Vein endothelial cell (primary cell): ENCODE measurements around the genes DNAJC9, CHCHD1 and KAT6B.

DNA sequence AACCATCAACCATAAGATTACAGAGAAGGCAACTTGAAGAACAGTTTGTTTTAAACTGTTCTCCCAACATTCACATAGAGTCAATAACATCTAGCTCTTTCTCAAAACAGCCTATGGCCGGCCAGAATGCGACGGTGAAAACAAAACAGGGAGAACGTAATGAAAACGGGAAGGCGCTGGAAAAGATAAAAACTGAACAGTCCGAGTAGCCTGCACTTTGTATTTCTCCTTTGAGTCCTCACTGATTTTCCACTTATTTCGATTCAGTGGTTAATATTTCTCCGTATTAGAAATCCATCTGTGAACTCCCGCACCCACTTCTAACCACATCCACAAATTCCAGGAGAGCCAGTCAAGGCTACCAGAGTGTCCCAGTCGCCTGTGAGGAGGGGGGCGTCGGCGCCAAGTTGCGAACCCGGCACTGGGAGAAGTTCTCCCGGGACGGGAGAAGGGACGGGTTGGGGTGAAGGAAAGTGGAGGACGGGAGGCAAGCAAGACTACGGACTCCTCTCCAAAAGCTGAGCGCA, 500 bp downstream of the MICU1 start:
- CAGE, long polyA plus RNA = no peak

- CAGE, long polyA plus RNA = no peak
Measured at GRCh38 chr10:72679645-72680187, 12.2 kb upstream of the MCU start.

DNA sequence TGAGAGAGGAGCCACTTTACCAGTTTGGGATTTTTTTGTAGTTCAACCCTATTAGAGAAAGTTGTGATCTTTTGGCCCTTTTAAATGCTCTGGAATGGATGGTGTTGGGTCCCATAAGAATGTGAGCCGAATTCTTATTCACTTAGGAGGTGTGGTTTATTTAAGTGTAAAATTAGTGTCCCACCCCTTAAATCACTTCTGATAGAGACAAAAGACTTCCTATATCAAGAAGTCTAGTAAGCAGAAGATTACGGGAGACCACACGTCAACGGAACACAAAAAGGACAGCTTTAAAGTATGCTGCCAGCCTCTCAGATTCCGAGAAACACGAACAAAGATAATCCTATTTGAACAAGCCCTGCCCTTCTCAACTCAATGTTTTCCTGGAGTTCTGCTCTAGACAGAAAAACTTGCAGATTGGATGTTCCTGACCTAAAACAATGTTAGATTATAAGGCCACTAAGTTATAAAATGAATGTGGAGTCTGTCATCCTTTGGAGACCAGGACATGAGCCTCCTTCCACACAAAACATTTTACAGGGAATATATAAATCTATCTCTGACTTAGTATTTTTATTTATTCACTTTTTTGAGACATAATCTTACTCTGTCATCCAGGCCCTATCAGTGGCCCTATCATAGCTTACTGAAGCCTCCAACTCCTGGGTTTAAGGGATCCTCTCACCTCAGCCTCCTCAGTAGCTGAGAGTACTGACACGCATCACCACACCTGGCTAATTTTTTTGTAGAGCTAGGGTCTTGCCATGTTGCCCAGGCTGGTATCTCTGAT, 4.8 kb upstream of the MCU start:
- CAGE, long polyA plus RNA = no peak

DNA sequence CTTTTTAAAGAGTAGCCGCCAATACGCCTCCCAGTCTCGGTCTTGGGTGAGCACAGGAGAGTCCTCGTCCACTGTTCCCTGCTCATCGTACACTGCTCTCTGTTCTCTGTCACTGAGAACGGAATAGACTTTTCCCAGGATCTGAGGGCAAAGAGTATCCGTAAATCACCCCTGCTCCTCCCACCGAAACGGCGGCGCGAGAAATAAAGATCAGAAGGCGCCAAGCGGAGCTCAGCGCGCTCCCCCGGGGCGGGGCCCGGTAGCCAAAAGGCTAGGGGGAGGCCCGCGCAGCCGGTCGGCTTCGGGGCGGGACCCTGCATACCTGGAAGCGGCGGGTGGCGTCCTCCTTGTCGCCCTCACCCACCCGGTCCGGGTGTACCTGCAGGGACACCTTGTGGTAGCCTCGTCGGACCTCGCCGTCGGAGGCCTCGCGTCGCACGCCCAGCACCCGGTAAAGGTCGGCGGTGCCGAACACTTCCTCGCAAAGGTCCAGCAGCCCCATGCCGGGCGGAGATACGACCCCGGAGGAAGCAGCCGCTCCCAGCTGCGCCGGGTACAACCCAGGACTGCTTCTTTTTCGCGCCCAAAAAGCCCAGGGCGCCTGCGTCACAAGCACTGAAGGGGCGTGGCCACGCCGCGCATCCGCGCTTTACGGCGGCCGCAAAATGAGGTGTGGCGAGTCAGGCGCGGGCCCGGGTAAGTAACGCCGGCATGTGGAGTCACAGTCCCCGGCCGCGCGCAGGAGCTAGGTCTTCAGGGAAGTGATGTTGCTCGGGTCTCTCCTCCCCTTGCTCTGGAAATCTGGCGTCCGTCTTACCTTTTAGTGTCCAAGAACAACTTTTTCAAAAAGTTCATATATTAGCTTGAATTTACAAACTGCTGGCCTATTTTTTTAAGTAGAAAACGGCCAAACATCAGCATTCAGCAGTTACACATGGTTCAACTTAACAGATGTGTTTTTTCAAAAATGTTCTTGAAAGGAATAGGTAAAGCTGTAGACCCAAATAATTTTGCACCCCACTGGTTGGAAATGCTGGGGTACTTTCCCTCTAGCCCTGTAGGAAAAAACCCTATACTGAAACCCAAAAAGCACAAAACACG, at the start of gene DNAJC9:
Gene DNAJC9 (minus strand): TSS at position 568 of the 1,101 bp plus-strand sequence.
- CAGE, long polyA plus RNA = no peak

GRCh38 chr10:73490172-73490959, 5.5 kb downstream of the PPP3CB start:
- CAGE, long polyA plus RNA = no peak

- CAGE, long polyA plus RNA = no peak
Measured at GRCh38 chr10:73589433-73589995, 1.6 kb downstream of the USP54 start.

- CAGE, long polyA plus RNA = no peak
Measured at GRCh38 chr10:73644011-73644655, 2.9 kb upstream of the MYOZ1 start.

- CAGE, long polyA plus RNA = no peak
Measured at GRCh38 chr10:73646502-73647098, 5.3 kb upstream of the MYOZ1 start.

- CAGE, long polyA plus RNA = no peak
Measured at GRCh38 chr10:73650744-73651390, 5.0 kb downstream of the SYNPO2L start.

DNA sequence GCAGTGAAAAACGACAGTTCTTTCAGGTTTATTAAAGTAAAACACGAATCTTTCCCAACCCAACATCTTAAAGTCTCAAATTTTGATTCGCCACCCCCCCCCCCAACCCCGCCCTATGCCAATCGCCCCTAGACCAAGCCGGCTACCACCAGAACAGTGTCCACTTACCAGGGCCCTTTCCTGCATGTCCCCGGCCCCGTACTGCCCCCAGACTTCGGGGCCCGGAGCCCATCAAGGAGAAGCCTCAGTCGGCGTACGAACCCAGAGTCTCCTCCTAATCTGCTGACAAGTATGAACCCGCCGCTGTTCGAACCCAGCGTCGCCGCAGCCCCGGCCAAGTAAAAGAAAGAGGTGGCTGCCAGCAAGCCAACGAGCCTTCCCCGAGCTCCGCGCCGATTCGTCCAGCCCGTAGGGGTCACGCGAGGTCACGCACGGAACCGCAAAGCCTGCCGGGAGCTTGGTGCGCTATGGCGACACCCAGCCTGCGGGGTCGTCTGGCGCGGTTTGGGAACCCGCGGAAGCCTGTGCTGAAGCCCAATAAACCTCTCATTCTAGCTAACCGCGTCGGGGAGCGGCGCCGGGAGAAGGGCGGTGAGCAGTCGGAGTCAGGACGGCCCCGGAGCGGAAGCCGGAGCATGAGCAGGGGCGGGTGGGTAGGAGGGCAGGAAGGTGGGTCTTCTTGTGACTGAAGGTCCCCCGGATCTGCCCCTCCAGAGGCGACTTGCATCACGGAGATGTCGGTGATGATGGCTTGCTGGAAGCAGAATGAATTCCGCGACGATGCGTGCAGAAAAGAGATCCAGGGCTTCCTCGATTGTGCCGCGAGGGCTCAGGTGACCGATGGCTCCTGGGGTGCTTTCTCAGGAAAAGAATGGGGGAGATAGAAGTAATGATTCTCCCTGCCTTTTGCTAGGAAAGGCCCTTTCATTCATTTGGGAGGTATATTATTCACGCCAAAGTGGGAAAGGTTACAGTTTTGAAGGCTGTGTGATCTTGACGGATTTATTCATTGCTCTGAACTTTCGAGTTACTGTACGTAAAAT, at the start of gene CHCHD1:
Gene CHCHD1 (plus strand): TSS at position 440 of the 1,043 bp plus-strand sequence.
- CAGE, long polyA plus RNA = start-site peak on the plus strand centred at position 454 of the sequence, 28 bp wide, 26 and 19 reads in 2 replicates

DNA sequence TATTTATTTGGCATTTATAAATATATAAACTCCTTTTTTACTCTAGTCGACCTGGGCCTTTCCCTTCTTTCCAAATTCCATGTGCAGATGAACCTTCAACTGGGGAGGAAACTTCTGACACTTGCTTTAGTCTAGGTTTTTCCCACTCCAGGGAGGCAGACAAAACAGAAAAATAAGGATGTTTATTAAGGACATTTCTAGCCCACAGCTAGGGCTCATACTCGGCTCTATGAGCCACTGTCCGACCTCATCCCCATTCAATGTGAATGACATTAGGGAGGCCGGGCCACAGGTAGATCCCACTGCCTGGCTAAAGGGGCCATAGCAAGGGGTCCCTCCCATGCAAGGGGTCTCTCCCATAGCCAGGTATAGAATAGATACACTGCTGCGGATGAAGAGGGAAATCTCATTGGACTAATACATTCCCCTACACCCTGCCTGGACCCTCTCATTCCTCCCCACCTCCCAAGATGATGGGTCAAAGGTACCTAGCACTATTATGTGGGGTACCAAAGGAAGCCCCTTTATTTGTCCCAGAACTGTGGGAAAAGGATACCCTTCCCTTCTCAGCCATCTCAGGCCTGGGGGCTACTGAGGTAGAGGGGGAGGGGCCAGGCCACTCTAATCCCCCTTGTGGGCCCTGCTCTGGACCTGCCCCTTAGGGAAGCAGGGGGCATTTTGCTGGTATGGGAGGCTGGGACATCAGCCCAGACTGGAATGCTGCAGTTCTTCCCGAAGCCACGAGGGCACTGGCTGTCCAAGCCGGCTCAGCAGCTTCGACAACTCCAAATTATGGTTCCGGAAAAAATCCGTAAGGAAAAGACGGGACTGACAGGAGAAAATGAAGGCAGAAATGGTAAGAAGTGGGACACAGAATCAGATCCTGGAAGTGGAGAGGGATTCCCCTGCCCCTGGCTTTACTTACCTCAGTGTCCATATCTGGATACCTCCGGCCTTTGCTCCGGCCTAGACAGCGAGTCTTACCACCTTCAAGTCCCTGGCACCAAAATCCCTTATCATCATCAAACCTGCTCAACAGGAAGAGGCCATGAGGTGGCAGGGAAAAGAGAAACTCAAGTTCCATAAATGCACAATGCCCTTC, 9.3 kb downstream of the NDST2 start:
- CAGE, long polyA plus RNA = no peak

DNA sequence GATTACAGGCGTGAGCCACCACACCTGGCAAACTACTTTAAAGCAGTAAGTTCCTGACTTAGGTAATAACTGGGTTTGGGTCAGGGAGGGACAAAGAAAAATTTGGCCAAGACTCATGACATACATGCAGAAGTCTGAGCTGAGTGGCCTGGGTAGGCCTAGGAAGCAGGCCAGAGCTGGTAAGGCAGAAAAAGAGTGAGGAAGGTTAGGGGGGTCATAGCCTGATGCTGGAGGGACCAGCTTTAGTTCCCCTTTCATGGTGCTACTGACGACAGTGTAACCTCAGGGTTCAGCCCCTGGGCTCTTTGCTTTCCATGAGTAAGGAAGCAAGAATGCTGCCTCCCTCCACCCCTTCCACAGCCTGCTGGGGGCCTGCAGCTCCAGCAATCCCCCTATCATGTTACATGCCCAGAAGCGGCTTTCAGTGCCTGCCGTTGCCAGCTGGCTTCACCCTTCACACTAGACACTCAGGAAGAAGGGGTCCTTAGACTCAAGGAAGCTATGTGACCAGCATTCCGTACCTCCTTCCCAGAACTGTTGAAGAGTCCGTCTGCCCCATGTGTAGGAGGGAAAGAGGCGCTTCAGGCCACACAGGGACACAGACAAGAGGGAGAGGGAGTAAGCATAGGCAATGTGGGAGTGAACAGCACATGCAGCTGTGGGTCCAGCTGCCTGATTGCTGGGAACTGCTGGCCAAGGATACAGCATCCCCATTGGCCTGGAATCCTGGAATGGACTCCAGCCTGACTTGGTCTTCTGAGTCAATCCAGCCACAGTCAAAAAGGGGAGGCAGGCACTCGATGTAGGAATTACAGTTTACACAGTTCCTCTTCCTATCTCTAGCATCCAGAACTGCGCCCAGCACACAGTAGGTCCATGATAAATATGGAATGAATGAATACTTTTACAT, 4.2 kb upstream of the PLAU start:
- CAGE, long polyA plus RNA = no peak

- CAGE, long polyA plus RNA = no peak
Measured at GRCh38 chr10:73913524-73913942, 2.6 kb downstream of the PLAU start.

DNA sequence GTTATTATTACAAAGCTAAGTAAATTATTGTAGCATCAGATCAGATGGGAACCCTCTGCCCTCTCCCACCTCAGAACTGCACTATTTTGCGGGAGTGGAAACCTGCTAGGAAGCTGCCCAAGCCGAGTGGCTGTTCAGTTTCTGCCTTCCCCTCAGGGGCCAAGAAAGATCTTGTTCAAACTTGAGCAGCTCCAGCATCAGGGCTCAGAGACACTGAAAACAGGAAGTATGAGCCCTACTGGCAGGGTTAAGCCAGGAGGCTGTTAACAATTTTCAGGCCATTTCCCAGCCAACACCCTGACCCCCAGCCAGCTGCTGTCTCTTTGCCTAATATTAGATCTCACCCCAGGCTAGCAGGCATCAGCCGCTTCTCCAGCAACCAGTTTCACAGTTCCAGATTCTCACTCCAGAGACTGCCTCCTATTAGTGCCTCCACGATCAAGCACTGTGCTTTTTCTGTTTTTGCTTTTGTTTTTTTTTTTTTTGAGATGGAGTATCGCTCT, 9.2 kb downstream of the PLAU start:
- CAGE, long polyA plus RNA = no peak

DNA sequence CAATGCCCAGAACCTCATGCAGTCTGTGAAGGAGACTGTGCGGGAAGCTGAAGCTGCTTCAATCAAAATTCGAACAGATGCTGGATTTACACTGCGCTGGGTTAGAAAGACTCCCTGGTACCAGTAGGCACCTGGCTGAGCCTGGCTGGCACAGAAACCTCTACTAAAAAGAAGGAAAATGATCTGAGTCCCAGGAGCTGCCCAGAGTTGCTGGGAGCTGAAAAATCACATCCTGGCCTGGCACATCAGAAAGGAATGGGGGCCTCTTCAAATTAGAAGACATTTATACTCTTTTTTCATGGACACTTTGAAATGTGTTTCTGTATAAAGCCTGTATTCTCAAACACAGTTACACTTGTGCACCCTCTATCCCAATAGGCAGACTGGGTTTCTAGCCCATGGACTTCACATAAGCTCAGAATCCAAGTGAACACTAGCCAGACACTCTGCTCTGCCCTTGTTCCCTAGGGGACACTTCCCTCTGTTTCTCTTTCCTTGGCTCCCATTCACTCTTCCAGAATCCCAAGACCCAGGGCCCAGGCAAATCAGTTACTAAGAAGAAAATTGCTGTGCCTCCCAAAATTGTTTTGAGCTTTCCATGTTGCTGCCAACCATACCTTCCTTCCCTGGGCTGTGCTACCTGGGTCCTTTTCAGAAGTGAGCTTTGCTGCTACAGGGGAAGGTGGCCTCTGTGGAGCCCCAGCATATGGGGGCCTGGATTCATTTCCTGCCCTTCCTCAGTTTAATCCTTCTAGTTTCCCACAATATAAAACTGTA, 32.4 kb downstream of the AP3M1 start:
- CAGE, long polyA plus RNA = no peak

DNA sequence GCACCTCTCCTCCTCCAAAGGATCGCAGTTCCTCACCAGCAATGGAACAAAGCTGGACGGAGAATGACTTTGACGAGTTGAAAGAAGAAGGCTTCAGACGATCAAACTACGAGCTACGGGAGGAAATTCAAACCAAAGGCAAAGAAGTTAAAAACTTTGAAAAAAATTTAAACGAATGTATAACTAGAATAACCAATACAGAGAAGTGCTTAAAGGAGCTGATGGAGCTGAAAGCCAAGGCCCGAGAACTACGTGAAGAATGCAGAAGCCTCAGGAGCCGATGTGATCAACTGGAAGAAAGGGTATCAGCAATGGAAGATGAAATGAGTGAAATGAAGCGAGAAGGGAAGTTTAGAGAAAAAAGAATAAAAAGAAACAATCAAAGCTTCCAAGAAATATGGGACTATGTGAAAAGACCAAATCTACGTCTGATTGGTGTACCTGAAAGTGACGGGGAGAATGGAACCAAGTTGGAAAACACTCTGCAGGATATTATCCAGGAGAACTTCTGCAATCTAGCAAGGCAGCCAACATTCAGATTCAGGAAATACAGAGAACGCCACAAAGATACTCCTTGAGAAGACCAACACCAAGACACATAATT, 67.0 kb downstream of the ADK start:
- CAGE, long polyA plus RNA = no peak

DNA sequence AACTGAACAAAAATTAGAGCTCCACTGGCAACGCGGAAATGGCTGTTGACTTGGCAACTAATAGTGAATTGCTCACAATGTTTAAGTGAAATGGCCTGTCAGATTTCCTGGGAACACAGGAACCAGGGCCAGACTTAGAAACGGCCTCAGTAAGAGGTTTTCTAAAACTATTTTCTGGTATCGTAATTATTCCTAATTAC, 87.2 kb downstream of the ADK start:
- CAGE, long polyA plus RNA = no peak

GRCh38 chr10:74418071-74418594, 267.1 kb downstream of the ADK start:
- CAGE, long polyA plus RNA = no peak

GRCh38 chr10:74826129-74827002, at the start of gene KAT6B:
Gene KAT6B, plus strand, starts transcription at chr10:74826600.
- CAGE, long polyA plus RNA = no peak

DNA sequence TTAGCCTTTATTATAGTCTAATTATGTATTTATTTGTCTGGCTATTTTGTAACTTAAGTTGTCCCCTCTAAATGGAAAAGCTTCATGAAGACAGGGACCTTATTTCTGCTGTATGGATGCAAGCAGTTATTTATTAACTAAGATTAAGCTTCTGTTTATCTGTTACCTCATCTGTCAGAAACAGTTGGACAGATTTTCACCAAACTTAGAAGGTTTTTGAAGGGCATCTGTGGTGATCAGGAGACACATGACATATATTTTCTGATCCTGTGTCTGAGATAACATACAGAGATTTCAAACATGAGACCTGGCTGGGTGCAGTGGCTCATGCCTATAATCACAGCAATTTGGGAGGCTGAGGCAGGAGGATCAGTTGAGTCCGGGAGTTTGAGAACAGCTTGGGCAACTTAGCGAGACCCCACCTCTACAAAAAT, 43.3 kb downstream of the KAT6B start:
- CAGE, long polyA plus RNA = no peak